Measurements from ENCODE around the genes GYPB, GYPA and REELD1.

- RRBS, result no CpG with 5 or more reads among the region's 3 CpGs
Observed at GRCh38 chr4:144019176-144019705, at the start of gene GYPB. GYPB (minus strand) TSS chr4:144019380.

GRCh38 chr4:144140464-144140811 is at the start of gene GYPA:
GYPA (minus strand) TSS chr4:144140718.
- RRBS, result no CpG with 5 or more reads among the region's 2 CpGs

DNA sequence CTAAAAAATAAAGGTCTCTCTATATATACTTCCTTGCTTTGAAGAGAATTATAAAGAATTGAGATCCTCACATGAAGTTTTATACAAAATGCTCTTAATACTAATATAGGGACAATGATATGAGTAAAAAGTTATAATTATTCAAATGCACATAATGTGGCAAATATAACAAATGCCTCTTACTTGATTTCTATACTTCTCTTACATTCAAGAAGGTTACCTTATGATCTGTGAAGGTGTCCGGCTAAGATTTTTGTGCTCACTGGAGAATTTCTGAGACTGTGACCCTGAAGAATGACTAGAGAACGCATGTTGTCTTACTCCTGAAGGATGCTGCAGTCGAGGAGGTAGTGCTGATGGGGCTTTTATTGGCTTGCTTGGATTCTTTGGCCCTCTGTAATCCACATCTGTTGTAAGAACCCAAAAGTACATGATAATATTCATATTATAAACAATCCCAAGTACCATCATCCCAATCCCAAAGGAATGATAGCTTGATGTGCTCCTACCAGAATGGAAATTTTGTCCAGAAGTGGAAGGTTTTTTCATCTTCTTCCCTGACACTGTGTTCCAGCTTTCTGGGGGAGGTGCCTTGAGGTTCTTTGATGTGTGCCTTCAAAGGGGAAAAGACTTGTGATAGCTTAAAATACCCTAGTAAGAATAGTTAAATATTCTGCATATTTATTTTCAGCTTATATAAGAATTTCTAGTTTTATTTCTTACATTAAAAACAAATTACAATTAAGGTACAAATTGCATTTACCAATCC is 29.9 kb downstream of the OTUD4 start:
- RRBS, result no CpG with 5 or more reads among the region's 3 CpGs

- RRBS, result no CpG with 5 or more reads among the region's 5 CpGs
Observed at GRCh38 chr4:145177442-145177790, 3.0 kb downstream of the OTUD4 start.

DNA sequence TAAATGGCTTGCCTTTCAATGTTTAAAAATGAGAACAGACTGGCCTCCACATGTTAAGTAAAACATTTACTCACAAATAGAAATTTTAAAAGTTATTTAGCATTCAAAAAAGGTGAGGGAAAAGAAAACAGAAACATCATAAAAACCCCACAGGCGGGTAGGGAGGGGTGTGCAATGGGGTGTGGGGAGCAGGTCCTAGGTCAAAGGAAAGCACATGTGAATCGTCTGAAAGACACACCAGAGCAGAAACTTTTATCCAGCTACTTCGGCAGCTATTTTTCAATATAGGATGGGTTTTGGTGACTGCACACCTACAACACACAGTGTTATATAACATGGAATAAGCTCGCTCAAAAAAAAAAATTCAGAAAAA is 1.7 kb downstream of the OTUD4 start:
- RRBS, result no CpG with 5 or more reads among the region's 4 CpGs

DNA sequence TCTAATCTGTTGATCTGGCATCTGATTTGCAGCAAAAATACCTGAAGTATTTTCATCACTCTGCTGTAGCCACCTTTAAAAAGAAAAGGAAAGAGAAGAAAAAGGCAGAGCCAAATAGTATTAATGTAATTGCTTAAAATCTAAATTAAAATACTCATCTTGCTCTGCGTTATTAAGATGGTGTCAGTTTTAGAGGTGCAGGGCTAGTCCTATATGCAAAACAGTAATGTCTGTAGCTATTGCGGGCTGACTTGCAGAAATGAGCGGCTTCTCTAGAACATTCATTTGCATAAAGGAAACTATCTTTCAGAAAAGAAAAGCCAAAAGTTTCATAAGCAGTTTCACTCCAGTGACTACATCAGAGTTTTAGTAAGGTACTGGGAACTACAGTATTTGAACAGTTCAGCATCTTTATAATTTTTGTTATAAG is 5.9 kb downstream of the SMAD1 start:
- RRBS, result no CpG with 5 or more reads among the region's 3 CpGs

GRCh38 chr4:145559964-145560489 is 59.2 kb upstream of the MMAA start:
- RRBS, result no CpG with 5 or more reads among the region's 1 CpG

DNA sequence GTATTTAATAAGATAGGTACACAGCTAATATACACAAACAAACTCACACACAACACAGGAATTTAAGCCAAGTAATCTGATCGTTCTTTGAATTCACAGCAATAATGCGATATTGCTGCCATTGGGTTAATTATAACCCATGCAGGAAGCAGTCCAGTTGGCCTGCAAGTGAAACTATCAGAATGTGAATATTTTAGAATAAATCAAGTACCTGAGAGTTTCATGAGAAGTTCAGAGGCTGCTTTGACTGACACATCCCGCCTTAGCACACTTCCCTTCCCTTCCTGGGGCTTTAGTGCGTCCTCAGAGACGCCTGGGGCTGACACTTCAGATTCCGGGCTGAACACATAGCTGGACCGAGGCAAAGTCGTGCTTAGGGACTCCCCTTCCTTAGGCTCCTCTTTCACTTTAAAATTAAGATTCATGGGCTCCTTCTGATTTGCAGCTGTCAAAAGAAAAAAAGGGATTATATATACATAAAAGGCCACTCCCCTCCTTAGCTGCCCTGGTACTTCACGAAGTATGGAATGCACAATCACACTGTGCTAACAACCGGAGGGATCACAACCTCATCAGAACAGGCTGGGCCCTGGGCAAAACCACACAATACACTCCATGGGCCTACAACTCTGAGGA is 68.5 kb downstream of the ZNF827 start:
- RRBS, result no CpG with 5 or more reads among the region's 10 CpGs

DNA sequence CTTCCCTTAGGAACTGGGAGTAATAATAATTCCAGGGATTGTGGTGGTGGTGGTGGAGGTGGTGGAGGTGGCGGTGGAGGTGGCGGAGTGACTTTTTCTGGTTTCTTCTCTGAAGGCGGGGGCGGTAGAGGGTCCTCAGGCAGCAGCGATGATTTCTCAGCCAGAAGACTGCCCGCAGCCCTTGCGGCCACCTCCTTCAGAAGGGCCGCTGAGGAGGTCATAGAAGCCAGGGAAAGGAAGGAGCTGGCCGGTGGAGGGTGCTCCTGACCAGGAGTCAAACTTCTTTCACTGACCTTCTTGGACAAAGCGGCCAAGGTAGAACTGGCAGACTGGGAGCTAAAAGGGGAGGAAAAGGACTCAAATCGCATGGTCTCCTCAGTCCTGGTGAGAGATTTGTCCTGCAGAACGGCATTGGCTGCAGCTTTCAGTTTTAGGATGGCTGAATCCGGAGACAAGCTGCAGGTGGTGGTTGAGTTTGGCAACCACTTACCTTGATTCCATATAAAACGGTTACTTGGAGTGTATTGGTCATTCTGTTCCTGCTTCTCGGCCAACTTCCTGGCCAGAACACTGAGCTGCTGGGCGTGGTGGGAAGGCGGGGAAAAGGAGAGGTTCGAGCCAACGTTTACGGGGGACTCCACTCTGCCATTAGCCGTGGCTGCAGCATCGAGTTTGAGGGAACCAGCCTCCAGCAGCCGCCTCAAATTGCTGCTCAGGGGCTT is 36.3 kb downstream of the ZNF827 start:
- RRBS, result no CpG with 5 or more reads among the region's 23 CpGs

DNA sequence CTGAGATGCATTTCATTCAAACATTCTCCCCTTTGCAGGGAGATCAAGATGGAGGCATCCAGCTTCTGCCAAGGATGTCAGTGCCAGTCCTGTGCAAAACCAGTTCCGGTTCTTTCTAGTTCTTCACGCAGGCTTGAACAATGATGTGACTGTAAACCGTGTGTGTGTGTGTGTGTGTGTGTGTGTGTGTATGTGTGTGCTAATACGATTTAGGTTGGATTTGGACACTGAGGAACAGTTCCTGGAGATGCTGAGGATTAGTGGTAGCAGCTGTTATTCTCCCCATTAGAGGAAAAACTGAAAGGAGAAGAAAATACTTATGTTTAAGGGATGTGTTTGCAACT is at the start of gene REELD1:
REELD1 (plus strand) TSS at position 237 of the 344 bp plus-strand sequence.
- RRBS, result no CpG with 5 or more reads among the region's 4 CpGs

GRCh38 chr4:146349765-146350297 is 135.5 kb downstream of the REELD1 start:
- RRBS, result no CpG with 5 or more reads among the region's 18 CpGs

- RRBS, result no CpG with 5 or more reads among the region's 2 CpGs
Observed at GRCh38 chr4:146838189-146838771, 107.4 kb downstream of the TTC29 start.

DNA sequence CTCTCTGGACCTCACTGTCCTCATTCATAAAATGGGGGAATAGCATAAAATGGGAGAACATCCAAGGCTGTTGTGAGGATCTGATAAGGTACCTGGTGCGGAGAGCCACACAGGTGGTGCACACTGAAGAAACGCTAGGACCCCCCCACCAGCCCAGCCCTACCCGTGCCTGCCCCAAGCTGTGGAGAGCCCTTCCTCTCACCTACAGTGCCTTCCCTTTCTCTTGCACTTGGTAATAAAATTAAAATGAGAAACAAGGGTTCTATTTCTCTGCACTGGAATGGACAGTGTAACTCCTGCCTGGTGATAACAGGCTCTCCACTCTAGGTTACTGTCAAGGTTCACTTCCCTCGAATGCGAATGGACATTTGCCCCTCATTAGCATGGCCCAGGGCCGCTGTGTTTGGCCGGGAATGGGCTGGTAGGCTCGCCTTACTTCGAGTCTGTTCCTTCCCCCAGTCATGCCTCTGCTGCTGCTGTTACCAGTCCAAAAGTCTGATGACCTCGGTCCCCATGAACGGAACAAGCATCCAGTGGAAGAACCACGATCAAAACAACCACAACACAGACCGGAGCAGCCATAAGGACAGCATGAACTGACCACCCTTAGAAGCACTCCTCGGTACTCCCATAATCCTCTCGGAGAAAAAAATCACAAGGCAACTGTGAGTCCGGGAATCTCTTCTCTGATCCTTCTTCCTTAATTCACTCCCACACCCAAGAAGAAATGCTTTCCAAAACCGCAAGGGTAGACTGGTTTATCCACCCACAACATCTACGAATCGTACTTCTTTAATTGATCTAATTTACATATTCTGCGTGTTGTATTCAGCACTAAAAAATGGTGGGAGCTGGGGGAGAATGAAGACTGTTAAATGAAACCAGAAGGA is 61.4 kb downstream of the EDNRA start:
- RRBS, result 91% methylated on average over 1 of the region's 20 CpGs

DNA sequence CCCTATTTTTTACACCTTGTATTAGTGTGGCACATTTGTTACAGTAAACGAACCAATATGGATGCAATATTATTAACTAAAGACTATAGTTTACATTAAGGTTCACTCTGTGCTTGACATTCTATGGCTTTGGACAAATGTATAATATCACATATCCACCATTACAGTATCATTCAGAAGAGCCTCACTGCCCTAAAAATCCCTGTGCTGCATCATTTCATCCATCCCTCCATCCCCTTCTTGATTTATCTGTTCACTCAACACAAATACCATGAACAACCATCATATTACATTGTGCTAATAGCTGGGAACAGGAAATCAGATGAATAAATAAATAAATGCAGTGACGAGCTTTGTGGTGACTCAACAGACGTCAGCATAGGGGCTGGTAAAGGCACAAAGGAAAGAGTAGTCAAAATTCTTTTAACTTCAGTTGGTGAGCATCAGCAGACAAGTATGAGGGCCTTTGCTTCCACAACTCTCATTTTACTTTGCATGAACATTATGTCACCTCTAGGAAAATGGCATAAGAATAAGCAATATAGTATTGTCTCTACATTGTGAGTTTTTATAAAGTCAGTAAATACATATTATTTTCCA is 65.4 kb downstream of the EDNRA start:
- RRBS, result no CpG with 5 or more reads among the region's 3 CpGs

DNA sequence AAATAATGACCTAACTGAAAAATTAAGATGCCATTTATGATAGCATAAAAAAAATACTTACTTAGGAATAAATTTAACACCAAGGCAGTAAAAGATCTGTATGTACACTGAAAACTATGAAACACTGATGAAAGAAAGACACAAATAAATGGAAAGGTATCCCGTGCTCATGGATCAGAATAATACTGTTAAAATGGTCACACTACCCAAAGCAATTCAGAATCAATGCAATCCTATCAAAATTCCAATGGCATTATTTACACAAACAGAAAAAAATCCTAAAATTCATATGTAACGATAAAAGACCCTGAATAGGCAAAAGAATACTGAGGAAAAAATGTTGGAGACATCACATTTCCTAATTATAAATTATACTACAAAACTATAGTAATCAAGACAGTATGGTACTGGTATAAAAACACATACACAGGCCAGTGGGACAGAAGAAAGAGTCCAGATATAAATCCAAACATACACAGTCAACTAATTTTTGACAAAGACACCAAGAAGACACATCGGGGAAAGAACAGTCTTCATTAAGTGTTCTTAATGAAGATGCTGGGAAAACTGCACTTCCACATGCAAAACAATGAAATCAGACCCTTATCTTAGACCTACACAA is 18.8 kb downstream of the TMEM184C start:
- RRBS, result no CpG with 5 or more reads among the region's 3 CpGs

GRCh38 chr4:147822655-147823107 is 90.8 kb downstream of the ARHGAP10 start:
- RRBS, result no CpG with 5 or more reads among the region's 5 CpGs

- RRBS, result no CpG with 5 or more reads among the region's 1 CpG
Observed at GRCh38 chr4:147855502-147856174, 123.8 kb downstream of the ARHGAP10 start.

GRCh38 chr4:147881593-147882146 is 149.8 kb downstream of the ARHGAP10 start:
- RRBS, result no CpG with 5 or more reads among the region's 5 CpGs

GRCh38 chr4:148013658-148014142 is 281.8 kb downstream of the ARHGAP10 start:
- RRBS, result no CpG with 5 or more reads among the region's 2 CpGs